ENCODE results near the genes SGTA and TLE6.

GRCh38 chr19:2097343-2097894, 704 bp downstream of the IZUMO4 start:
- RRBS, result 5% methylated on average over 9 of the region's 22 CpGs
CAGE:
- cytosol, long polyA plus RNA, result no peak
- long polyA plus RNA, result no peak
- nucleus, long polyA plus RNA, result no peak

- RRBS, result no CpG with 5 or more reads among the region's 27 CpGs
CAGE:
- cytosol, long polyA plus RNA, result no peak
- long polyA plus RNA, result no peak
- nucleus, long polyA plus RNA, result no peak
Observed at GRCh38 chr19:2167071-2167754, 3.5 kb downstream of the DOT1L start.

- RRBS, result no CpG with 5 or more reads among the region's 24 CpGs
CAGE:
- cytosol, long polyA plus RNA, result no peak
- long polyA plus RNA, result no peak
- nucleus, long polyA plus RNA, result no peak
Observed at GRCh38 chr19:2176242-2177004, 12.7 kb downstream of the DOT1L start.

- RRBS, result 90% methylated on average over 1 of the region's 46 CpGs
CAGE:
- cytosol, long polyA plus RNA, result no peak
- long polyA plus RNA, result no peak
- nucleus, long polyA plus RNA, result no peak
Observed at GRCh38 chr19:2183949-2185042, 20.6 kb downstream of the DOT1L start.

- RRBS, result 95% methylated on average over 1 of the region's 29 CpGs
CAGE:
- cytosol, long polyA plus RNA, result no peak
- long polyA plus RNA, result no peak
- nucleus, long polyA plus RNA, result no peak
Observed at GRCh38 chr19:2208357-2209066, 27.6 kb downstream of the PLEKHJ1 start.

DNA sequence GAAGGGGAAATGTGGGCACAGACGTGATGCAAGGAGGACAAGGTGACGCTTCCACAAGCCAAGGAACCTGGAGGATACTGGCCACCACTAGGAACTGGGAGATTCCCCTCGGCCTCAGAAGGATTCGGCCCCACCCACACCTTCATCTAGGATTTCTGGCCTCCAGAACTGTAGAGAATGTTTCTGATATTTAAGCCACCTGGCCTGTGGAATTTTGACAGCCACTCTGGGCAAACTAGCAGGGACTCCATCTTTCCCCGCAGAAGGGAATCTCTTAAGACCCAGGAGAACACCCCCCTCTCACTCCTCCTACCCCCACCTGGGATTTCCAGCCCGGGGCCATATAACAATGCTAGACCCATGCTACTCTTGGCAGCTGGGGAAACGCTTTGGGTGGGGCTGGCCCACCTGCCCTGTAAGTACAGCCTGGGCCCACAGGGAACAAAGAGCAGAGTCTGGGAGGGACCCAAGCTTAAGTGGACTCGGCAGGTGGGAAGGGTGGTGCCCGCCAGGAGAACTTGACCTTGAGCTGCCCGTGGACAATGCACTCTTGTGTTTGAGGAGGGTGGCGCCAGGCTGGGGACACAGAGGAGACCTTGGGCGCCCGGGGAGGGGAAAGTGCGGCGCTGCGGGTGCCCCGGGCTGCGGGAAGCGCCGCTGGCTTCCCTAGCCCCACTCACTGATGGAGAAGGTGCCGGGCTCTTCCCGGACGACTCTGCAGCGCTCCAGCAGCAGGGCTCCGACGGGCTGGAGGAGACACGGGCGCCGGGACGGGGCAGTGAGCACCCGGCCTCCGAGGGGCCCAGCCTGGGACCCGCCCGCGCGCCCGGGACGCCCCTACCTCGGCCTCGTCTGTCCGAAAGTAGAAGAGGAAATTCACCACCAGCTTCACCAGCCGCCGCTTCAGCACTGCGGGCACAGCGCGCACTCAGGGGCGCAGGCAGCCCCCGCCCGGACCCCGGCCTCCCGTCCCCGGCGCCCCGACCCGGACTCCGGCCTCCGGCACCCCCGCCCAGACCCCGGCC, 735 bp downstream of the PLEKHJ1 start:
- RRBS, result 2% methylated on average over 20 of the region's 59 CpGs
CAGE:
- cytosol, long polyA plus RNA, result no peak
- long polyA plus RNA, result no peak
- nucleus, long polyA plus RNA, result no peak

GRCh38 chr19:2240854-2241943, 4.6 kb downstream of the SF3A2 start:
- RRBS, result 97% methylated on average over 5 of the region's 45 CpGs
CAGE:
- cytosol, long polyA plus RNA, result no peak
- long polyA plus RNA, result no peak
- nucleus, long polyA plus RNA, result no peak

DNA sequence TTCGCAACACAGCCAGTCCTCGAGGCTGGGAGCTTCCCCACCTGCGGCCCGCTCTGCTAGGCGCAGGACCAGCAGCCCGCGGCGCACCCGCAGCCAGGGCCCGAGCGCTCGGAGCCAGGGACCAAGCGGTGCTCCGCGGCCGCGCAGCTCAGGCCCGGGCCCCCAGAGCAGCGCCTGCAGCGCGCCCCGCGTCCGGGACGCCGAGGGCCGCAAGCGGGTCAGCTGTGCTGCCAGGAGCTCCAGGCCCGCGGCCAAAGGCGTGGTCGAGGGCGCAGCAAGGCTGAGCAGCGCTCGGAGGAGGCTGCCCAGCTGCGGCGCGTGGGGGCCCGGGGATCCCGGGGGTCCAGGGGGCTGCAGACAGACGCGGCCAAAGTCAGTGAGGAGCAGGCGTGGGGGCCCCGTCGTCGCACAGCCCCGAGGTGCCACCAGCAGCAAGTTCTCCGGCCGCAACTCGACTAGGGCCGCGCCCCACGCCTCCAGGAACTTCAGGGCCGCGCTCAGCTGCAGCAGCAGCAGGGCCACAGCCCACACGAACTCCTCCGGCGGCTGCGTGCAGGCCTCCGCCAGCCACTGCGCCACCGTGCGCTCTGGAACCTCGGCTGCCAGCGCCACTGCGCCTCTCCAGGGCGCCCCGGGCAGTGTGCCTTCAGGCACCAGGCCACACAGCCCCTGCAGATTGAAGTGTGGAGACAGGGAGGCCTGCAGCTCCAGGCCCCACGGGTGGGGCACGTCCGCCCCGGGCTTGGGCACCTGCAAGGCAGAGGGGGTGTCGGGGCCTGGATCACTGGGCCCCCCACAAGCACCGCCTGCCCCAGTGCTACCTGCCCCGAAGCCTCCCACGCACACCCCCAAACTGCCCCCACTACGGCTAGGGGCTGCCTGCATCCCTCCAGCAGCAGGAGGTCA, 6.0 kb downstream of the PEAK3 start:
- RRBS, result 93% methylated on average over 31 of the region's 77 CpGs
CAGE:
- cytosol, long polyA plus RNA, result no peak
- long polyA plus RNA, result no peak
- nucleus, long polyA plus RNA, result no peak

DNA sequence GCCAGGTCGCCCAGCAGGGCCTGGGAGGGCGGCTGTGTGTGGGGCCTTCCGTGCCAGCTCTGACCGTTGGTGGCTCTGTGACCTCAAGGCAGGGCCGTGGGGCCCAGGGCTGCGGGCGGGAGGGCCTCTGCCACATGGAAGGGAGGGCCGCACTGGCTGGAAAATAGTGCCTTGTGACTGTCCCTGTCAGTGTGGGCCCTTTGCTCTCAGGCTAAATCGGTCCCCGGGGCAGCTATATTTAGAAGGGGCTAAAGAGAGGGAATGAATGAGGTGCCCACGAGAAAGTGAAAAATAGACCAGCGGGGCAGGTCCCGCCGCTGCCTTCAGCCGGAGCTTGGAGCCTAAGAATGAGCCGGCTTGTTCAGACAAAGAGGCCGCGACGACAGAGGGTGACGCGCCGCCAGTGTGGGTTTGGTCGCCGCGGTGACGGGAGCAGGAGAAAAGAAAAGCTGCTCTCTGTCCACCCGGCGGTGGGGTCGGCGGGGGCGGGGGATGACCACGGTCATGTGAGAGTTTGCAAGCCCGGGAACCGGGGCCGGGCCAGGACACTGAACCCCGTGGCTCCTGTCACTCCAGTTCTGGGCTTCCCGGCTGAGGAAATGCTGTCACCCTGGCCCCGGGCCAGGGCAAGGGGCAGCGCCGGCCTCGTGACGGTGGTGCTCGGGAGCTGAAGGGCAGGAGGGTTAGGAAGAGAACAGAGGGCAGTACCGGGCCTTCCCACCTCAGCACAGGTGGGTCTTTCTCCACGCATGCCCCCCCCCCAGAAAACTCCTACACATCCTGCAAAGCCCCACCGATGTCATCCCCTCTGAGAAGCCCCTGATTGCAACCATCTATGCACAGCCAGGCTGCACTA, 70.6 kb downstream of the GADD45B start:
- RRBS, result 89% methylated on average over 20 of the region's 46 CpGs
CAGE:
- cytosol, long polyA plus RNA, result no peak
- long polyA plus RNA, result no peak
- nucleus, long polyA plus RNA, result no peak

DNA sequence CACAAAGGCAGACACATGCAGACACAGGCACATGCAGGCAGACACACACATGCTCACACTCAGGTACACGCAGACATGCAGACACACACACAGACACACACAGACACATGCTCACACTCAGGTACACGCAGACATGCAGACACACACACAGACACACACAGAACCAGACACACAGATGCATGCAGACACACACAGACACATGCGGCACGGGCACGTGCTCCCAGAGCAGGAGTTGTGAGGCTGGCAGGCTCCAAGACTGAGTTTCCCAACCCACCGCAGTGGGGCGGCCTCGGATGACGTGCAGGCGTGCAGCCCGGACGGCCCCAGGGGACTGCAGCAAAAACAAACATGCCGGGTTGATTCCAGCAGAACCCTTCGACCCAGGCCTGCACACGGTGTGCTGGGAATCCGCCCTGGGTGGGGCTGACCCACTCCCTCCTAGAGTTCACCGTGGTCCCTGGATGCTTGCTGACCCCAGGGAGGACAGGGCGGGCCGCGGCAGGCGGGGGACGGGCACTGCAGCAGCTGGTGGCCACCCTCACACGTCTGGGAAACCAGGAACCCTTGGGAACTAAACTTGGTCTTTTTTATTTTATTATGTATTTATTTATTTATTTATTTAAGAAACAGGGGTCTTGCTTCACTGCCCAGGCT, 100.1 kb downstream of the GADD45B start:
- RRBS, result 75% methylated on average over 2 of the region's 23 CpGs
CAGE:
- cytosol, long polyA plus RNA, result no peak
- long polyA plus RNA, result no peak
- nucleus, long polyA plus RNA, result no peak

DNA sequence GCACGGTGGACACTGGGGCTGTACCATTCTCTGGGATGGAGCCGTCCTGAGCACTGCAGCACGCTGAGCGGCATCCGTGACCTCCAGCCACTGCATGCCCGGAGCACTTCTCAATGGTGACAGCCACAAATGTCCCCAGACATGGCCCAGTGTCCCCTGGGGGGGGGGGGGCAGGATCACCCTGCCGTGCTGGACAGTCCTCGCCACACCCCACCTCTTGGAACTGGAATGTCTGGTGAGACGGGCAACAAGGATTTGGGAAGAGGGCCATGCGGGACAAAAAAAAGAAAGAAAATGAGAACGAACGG, 37.3 kb downstream of the GNG7 start:
- RRBS, result no CpG with 5 or more reads among the region's 12 CpGs
CAGE:
- cytosol, long polyA plus RNA, result no peak
- long polyA plus RNA, result no peak
- nucleus, long polyA plus RNA, result no peak

DNA sequence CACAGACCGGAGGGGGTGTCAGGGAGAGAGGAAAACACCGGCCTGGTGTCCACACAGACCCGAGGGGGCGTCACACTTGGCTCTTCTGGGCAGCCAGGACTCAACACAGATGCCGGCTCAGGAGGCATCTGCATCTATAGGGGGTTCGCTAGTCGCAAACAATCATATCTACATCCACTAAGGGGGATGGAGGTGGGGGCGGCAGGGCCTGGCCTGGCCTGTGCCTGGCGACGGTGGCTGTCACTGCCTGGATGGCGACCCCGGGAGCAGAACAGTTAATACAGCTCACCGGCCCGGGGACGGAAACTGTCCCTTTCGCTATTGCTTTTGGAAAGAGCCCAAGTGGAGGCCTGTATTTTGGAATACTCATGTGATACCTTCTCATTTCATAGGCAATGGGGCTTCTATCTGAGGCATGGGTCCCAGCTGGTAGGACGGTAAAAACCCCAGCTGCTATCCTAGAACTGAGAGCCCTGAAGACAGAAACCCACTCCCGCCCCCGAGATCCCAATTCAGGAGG, 17.7 kb downstream of the SGTA start:
- RRBS, result 80% methylated on average over 4 of the region's 19 CpGs
CAGE:
- cytosol, long polyA plus RNA, result no peak
- long polyA plus RNA, result no peak
- nucleus, long polyA plus RNA, result no peak

DNA sequence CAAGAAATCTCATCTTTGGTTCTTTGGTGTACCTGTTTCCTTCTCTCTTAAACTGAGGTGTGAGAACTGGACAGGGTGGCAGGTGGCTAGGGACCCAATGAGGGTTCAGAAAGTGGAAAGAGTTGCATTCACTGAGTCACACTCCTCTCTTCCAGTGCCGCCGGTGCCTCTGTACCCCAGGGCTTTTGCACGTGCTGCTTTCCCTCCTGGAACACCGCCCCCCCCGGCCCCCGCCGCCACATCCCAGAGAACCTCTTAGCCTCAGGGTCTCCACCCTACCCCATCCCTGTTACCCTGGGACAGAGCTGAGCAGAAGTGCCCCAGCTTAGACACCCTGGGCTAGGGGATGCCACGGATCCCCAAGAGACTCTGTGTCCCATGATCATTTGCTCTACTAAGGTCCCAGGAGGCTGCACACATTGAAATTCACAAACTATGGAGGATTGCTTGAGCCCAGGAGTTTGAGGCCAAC, 4.8 kb downstream of the SGTA start:
- RRBS, result 100% methylated on average over 2 of the region's 8 CpGs
CAGE:
- cytosol, long polyA plus RNA, result no peak
- long polyA plus RNA, result no peak
- nucleus, long polyA plus RNA, result no peak

DNA sequence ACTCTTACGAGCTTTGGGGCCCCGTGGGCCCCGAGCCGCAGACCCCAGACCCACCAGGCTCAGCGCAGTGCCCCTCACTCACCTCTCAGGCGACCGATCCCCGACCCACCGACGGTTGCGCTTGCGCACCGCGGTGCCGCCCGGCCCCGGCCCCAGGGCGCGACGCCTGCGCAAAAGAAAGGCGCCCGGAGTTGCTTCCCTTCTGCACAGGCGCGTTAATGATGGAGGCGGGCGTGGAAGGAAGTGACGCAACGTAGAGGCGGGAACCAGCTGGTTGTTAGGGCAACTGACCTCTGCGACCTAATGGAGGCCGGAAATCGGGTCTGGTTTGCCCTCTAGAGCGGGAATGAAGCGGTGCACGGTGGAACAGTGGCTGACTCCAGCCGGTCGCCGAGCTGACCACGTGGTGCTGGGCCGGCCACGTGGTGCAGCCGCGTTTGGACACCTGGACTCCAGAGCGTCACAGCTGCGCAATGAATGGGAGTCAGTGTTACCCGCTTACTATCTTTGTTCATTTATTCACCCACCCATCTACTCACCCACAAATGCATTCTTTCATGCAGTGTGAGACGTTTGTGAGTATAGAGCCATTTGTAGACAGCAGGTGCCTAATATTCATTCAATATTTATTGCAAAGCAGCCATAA, at the start of gene SGTA:
TSS of gene SGTA (minus strand) at position 123 of the 646 bp plus-strand sequence.
- RRBS, result 1% methylated on average over 13 of the region's 48 CpGs
CAGE:
- cytosol, long polyA plus RNA, result start-site peak on the minus strand centred at position 142 of the sequence, 83 bp wide, 973 and 751 reads in 2 replicates
- long polyA plus RNA, result start-site peak on the minus strand centred at position 125 of the sequence, 49 bp wide, 634 and 596 reads in 2 replicates
- nucleus, long polyA plus RNA, result no peak

GRCh38 chr19:2791920-2792376, 6.6 kb downstream of the THOP1 start:
- RRBS, result no CpG with 5 or more reads among the region's 14 CpGs
CAGE:
- cytosol, long polyA plus RNA, result no peak
- long polyA plus RNA, result no peak
- nucleus, long polyA plus RNA, result no peak

DNA sequence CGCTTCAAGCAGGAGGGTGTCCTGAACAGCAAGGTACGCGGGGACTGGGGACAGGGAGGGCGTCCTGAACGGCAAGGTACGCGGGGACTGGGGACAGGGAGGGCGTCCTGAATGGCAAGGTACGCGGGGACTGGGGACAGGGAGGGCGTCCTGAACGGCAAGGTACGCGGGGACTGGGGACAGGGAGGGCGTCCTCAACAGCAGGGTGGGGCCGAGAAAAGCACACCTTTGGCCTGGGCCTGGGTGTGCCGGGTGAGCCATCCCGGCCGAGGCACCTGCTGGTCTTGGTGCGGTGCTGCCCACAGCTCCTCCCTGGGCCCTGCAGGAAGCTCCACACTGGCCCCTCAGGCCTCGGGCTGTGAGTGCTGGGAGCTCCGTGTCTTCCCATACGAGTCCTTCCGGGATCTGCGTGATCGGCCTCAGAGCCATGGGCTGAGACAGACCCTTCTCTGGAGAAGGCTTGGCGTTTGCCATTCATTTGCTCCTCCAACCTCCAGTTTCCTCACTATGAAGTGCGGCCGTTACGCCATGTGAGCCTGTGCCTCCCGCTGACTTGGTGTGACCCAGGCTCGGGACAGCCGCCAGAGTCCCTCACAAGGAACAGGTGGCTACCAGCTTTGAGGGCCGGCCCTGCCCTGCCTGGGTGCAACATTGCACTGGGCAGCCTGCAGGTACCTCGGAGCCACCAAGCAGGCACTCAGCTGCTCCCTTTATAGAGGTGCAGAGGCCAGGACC, 7.8 kb upstream of the ZNF554 start:
- RRBS, result 100% methylated on average over 1 of the region's 35 CpGs
CAGE:
- cytosol, long polyA plus RNA, result no peak
- long polyA plus RNA, result no peak
- nucleus, long polyA plus RNA, result no peak

DNA sequence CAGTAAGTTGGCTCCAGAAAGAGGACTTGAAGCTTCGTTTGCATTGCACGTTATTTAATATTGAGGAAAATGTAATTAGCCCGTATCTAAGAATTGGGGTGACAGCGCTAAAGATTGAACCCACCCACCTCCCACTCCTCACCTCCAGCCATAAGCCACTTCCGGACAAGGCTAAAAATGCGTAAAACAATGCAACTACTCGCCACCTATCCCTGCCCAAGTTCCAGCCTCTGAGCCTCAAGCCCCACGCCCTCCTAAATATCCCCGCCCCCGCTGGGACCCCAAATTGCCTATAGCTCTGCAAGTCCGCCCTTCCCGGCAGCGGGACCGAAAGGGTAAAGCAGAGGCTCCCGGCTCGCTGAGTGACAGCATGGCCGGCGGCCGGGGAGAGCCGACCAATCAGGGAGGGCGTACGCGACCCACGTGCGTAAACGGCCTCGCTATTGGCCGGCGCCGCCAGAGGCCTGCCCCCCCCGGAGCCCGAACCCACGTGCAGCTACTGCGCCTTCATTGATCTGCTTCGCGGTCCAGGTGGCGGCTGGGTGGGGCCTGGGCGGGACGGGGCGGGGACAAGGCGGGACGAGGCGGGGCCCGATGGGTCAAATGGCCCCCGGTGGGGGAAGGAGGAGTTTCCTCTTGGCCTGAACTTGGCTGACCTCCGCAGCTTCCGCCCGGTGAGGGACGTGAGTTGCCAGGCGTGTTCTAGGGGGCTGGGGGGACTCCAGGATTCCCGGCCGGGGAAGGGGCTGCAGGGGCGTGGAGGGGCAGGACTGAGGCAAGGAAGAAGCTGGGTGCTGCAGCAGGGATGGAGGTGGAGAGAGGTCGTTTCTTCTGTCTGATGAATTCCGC, at the start of gene TLE6:
TSS of gene TLE6 (plus strand) at position 628 of the 849 bp plus-strand sequence.
- RRBS, result 4% methylated on average over 17 of the region's 55 CpGs
CAGE:
- cytosol, long polyA plus RNA, result no peak
- long polyA plus RNA, result no peak
- nucleus, long polyA plus RNA, result no peak

- RRBS, result no CpG with 5 or more reads among the region's 22 CpGs
CAGE:
- cytosol, long polyA plus RNA, result no peak
- long polyA plus RNA, result no peak
- nucleus, long polyA plus RNA, result no peak
Observed at GRCh38 chr19:3047672-3048114, 14.6 kb downstream of the TLE5 start.

GRCh38 chr19:3057221-3057871, 4.9 kb downstream of the TLE5 start:
- RRBS, result 96% methylated on average over 10 of the region's 31 CpGs
CAGE:
- cytosol, long polyA plus RNA, result no peak
- long polyA plus RNA, result no peak
- nucleus, long polyA plus RNA, result no peak

DNA sequence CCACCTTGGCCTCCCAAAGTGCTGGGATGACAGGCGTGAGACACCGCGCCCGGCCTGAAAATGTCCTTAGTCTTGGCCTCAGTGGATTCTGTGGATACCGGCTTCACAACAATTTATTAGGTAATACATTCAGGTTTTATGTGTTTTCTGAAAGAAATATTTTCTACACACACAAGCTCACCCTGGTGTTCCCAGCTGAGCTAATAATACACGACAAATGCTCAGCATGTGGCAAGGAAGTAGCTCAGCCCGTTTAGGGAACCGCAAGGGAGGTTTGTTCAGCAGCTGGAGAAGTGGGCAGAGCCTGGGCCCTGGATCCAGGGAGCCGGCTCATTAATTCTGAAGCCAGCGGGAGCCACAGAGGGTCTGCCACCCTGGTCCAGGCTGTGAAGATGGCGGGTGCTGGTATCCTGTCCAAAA, 3.0 kb upstream of the GNA15 start:
- RRBS, result 100% methylated on average over 1 of the region's 11 CpGs
CAGE:
- cytosol, long polyA plus RNA, result no peak
- long polyA plus RNA, result no peak
- nucleus, long polyA plus RNA, result no peak

Data from SK-N-SH (cell line).